HT-29 (cell line): ENCODE results near the genes NFAM1, MPPED1 and EFCAB6.

DNA sequence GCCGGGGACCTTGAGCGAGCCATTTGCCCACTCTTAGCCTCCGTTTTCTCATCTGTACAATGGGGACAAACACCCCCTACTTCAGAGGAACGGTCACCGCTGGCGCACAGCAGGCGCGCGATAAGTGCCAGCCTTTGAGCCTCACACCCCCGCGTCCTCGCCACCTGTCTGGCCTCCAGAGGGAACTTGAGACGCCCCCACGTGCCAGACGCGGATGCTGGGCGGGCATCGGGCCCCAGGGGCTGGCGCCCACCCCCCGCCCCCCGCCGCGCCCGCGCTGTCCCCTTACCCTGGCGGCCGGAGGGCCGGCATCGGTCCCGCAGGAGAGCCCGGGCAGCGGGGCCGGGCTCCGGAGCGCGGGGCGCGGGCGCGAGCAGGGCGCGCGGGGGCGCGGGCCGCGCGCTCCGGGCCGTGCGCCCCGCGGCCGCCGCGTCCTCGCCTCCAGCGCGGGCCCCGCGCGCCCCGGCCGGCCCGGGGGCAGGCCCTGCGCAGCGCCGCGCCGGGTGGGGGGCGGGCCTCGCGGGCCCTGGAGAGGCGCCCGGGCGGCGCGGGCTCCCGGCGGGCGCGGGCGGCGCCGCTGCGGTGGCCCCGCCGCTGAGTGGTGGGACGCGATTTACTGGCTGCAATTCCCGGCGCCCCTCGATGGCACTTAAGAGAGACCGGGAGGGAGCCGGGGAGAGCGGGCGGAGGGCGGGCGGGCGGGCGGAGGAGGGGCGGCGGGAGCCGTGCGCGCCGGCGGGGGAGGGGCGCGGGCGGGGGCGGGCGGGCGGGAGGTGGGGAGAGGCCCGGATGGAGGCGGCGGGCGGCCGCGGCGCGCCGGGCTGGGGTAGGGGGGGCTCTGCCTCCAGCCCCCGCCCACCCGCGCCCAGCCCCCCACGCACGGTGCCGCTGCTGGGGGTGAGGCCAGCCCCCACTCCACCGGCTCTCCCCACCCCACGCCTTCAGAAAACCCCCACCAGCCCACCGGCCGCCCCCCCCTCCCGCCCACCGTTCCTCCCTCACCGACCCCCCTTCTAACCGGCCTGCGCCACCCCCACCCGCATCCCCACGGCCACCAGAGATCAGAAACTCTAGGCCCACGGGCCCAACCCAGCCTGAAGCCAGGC, 73.1 kb upstream of the TCF20 start:
- RAMPAGE, long total RNA: no peak

- RAMPAGE, long total RNA: no peak
Observed at GRCh38 chr22:42365143-42365908, 66.9 kb downstream of the NFAM1 start.

DNA sequence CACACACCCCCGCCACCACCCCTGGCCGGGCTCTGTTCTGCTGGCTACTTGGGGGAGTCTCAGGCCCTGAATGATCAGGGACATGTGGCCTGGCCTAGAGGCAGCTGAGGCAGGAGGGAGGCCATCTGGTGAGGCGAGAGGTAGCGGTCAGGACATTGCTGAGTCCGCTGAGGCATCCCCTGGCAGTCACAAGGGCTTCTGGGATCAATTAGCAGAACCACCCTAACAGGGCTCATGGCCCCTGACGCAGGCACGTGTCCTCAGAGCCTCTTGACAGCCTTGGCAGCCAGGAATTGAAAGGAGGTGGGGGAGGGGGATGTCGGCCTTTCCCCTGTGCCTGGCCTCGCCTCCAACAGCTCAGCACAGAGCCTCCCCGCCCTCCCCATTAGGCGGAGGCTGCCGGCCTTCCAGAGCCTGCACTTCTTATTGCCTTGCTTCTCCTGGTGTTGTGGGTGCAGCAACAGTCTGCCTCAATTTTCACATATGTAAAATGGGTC, 55.5 kb downstream of the NFAM1 start:
- RAMPAGE, long total RNA: no peak

- RAMPAGE, long total RNA: no peak
Observed at GRCh38 chr22:42431369-42432727, at the start of gene NFAM1. Gene NFAM1 (minus strand): TSS chr22:42432403.

DNA sequence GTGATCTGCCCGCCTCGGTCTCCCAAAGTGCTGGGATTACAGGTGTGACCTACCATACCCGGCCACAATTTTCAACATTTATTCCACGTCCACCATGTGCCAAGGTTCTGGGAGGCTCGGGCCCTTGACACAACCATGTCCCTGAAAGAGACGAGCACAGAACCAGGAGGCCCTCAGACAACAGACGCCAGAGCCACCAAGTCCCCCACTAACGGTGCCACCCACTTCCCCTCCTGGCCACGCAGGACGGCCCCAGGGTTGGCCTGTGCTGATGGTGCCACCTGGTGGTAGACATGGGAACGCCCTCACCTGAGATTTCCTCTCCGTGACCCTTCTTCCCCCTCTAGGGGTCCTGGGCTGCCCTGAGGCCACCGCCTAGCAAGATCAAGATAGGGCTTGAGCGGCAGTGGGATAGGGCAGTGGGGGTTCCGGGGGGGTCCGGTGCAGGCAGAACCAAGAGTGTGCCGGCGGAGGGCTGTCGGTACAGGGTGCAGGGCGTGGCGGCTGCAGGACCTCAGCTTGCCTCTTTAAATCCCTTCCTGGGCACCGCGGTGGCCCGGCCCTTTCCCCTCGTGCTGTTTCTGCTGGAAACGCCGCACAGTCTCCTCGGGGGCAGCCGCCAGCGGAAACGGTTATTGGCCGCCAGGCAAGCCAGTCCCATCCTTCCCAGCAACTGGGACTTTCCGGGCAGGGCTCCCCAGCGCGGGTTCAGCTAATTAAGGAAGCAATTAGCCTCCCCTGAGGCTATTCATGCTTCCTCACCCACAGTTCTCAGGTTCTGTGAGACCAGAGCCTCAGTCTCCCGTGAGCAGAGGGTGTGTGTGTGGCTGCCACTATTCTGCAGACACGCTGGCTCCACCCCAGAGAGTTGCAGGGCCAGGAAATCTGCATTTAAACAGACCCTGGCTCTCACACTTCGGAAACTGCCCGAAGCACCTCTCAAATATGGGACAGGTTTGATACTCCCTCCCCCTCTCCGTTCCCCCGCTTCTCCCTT, 5.5 kb upstream of the NFAM1 start:
- RAMPAGE, long total RNA: no peak

DNA sequence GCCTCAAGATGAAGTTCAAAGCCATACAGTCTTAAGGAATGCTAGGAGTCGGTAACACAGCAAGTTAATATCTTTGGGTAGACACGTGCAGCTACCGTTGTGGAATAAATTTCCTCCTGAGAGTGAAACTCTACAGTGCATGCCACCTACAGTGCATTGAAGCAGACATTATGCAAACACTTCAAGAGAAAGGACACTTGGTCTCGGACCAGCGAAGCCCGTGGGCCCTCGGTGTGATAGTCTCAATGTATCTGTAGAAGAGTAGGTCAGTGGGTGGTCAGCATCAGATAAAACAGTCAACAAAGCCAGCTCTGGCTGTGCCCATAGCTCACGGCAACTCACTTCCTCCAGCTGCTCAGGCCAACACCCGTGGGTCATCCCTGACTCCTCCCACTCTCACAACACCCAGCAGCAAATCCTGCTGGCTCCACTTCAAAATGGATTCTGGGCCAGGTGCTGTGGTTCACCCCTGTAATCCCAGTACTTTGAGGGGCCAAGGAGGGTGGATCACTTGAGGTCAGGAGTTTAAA, 24.0 kb downstream of the RRP7A start:
- RAMPAGE, long total RNA: no peak

DNA sequence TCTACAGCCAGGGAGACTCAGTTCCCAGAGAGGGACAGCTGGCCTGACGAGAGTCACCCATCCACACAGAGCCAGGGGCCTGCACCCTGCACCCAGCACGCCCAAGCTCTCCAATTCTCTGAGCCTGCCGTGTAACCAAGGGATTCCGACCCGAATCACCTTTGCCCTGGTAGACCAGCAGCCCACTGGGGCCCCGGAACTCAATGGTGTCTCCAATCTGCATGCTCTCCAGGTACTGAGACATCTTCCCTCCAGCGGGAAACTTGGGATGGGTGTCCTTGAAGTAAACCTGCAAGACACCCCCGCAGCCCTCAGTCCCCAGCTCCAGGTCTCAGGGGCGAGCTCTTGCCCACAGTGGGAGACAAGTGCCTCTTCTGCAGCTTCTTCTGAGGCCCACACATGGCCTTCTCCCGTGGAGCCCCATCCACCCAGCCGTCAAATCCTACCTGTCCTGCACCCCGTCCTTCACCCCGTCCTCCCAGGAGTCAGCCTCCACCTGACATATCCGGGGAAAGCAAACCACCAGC, 12.3 kb downstream of the ATP5MGL start:
- RAMPAGE, long total RNA: no peak

DNA sequence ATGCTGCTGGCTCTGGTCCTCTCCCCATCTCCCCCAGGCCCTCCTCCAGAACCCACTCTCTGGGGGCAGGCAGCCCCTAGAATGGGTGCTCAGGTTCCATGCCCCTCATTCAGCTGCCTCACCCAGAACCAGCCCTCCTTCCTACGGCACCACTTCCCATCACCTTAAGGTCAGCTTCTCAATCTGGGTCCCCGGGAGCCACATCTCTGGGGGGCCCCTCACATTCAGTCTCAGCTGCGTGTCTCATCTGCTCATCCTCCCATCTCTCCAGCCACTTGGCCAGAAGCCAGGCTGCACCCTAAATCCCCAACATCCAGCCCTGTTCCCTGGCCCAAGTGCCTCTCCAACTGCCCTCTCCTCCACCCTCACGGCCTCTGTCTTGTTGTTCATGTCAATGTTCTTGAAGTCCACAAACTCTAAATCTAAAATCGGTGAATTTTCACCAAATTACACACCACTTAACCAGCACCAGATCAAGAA, 34.0 kb downstream of the A4GALT start:
- RAMPAGE, long total RNA: no peak

GRCh38 chr22:42887272-42887910, 30.3 kb upstream of the ARFGAP3 start:
- RAMPAGE, long total RNA: no peak

DNA sequence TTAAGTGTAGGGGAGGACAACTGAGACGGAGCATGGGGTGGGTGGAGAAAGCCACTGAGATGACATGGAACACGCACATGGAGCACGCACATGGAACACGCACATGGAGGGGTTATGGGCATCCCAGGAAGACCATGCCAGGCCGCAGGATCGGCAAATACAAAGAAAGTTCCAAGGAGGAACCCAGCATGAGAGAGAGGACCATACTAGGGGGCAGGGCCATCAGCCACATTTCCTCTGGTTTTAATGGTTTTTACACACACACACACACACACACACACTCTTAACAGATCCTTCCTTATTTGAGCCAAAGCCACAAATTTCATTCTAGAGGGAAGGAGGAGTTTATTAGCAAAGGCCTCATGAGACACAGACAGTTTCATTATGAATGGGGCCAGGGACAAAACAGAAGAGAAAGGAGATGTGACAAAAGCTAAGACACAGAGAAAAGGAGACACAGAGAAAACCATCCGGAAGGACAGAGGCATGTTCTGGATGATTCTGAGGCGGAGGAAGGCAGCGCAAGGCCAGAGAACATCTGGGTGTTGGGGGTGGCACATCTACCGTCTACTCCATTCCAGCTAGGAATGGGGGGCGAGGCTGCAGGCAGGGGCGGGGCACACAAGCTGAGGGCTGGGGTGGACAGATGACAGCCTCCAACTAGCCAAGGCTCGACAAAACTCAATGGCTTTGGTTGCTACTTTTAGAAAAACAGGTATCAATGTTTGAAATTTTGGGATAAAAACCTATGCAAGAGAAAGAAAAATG, 32.2 kb upstream of the ARFGAP3 start:
- RAMPAGE, long total RNA: no peak

GRCh38 chr22:42930746-42931900, 74.0 kb upstream of the ARFGAP3 start:
- RAMPAGE, long total RNA: no peak

DNA sequence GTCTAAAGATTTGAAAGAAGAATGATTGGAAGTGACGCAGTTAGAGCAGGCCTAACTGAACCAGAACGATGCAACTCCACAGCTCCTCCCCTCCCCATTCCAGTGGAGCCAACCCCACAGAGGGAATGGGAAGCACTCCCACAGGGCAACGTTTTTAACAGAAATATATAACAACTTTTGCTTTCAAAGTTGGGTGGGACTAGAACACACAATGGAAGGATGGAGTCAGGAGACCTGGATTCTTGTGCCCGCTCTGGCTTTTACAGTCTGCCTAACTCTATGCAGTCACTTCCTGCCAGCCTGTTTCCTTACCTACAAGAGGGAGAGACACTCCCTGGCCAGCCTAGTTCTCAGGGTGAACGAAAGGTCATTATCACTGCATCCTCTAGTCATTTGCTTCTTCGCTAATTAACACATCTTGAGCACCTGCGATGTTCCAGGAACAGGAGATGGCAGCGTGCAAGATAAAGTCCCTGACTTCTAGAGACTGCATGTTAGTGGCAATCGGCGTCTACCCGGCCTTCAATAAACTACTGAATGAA, 75.4 kb downstream of the PACSIN2 start:
- RAMPAGE, long total RNA: no peak

GRCh38 chr22:42942788-42943226, 72.1 kb downstream of the PACSIN2 start:
- RAMPAGE, long total RNA: no peak

GRCh38 chr22:42990082-42990446, 24.9 kb downstream of the PACSIN2 start:
- RAMPAGE, long total RNA: no peak

DNA sequence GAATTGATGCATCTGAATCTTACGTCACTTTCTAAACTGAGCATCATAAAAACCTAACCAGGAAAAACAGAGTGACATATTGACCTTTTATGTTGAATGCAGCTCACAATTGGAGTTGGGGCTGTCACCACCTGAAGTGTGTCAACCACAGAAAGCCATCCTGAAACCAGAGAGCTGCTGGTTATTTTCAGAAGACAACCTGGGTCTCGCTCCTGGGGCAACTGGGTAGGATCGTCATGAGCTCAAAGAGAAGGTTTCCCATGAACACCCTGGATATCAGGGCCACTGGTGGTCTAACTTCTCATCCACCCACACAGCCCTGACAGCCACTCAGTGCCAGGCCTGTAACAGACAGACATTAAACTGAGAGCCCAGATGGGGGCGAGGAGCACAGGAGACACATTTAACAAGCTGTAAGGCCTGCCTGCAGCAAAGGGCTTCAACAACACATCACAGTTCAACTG, 3.0 kb downstream of the TTLL1 start:
- RAMPAGE, long total RNA: no peak

GRCh38 chr22:43319676-43320284, 23.4 kb downstream of the SCUBE1 start:
- RAMPAGE, long total RNA: no peak

DNA sequence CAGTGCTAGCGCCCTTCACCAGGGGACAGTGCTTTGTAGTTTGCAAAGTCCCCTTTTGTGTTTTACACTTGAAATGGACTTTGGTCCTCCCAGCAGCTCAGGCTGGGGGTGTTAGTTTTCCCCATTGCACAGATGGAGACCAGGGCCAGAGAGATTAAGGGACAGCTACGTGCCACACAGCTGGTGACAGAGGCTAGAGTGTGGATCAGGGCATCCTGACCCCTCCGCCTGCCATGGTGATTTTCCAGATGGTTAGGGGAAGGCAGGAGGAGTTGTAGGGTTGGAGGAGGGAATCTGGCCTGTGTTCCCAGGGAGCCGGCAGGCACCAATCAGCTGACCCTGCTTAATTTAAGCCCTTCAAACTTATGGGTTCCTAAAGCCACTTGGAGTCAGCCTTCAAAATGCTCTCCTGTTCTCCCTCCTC, 22.5 kb upstream of the MPPED1 start:
- RAMPAGE, long total RNA: no peak

GRCh38 chr22:43411505-43412556, at the start of gene MPPED1:
Gene MPPED1 (plus strand): TSS chr22:43412014.
- RAMPAGE, long total RNA: no peak

DNA sequence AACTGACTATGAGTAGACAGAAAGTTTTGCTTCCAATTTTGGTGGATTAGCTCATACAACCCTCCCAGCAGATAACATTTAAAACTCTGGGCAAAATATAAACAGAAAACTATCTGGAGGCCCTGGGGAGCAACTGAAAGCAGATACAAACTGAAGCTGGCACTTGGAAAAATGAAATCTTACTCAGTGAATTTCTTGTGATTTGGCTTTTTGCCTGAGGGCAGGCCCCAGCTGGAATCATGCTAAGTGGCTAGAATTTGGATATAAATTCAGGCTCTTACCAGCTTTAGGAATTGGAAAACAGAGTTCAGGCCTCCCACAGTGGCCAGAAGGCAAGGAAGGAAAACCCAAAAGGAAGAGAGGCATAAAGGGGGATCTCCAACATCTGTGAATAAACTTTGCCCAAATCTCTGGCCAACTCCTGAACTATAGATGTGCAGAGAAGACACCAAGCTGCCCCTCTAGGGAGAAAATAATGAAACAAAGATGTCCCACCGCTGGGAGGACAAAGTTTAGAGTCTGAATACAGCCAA, 85.7 kb downstream of the EFCAB6 start:
- RAMPAGE, long total RNA: no peak

DNA sequence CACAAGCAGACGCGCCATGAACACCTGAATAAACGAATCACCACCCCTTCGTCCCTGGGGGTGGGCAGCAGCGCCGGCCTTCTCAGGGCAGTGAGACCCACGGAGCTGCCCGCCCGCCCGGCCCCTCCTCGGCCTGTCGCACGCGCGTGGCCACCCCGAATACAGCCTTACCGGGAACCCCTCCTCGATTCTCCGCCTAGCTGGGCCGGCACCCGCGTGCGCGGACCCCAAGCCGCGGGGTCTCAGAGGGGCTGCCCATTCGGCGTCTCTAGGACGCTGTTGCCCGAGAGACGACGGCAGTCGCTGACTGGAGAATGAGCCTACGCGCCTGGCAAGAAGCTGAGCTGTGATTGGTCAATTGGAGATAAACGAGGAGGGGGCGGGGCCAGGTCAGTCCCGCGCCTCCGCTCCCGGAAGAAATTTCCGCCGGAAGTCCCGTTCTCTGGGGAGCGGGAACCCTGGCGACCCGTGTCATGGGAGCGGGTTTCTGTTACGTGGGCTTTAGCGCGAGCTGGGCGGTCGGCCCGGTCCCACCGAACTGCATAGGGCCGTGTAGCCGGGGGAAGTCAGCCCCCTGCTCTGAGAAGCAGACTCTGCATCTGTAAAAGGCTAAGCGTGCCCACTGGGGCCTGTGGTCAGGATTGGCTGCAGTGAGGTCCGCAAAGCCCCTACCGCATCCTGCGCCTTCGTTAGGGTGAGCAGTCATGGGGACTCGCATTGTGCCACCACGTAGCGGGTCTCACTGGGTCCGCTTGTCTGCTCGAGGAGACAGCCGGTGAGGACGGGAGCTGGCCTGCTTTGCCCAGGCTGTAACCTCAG, at the start of gene EFCAB6:
Gene EFCAB6 (minus strand): TSS at position 309 of the 819 bp plus-strand sequence.
- RAMPAGE, long total RNA: no peak